Tibial nerve (tissue), 3 donors: ENCODE measurements around a stretch of chr2.

GRCh38 chr2:75521506-75521907 lies 39.2 kb downstream of the EVA1A start:
- PRO-cap: no peak
- RAMPAGE, long total RNA, 3 experiments: no peak in any of the 3 experiments

DNA sequence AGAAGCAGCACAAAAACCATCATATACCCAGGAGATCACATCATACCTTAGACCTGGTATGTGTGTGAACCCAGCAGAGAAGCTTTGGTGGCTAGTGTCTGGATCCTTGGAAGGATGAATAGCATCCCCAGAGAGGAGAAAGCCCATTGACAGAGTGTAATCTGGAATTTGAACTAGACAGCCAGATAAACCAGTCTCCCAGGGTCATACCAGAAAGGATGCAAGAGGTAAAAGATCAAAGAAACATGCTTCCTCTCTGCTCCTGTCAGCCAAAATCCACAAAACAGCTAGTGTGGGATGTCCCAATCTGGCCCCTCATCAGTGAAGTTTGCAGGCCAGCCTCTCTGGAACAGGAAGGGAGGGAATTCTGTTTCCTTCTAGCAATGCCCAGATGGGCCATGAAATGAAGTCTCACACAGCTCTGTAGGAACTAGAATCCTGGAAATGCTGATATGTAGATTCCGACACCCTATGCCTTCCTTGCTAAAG lies 38.2 kb downstream of the EVA1A start:
- PRO-cap: no peak
- RAMPAGE, long total RNA, 3 experiments: no peak in any of the 3 experiments

DNA sequence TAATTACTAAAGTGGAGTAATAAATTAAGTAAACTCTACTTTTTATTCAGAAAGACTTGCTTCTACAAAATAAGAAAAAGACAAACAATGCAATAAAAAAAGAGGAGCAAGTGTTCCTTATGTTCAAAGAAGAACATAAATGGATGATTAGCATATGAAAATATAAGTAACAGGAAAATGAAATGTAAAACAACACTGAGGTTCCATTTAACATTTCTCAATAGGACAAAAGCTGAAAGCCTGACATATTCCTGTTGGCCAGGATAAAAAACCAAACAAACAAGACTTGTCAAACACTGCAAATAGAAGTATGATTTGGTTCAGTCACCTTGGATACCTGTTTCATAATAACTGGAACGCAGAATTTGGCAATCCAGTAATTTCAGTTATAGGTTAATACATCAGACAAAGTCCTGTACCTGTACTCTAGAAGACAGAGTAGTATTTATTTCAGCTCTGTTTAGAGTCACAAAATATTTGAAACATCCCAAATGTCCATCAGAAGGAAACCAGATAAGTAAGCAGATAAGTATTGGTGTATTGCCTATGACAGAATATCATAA lies 16.5 kb upstream of the EVA1A start:
- PRO-cap: no peak
- RAMPAGE, long total RNA, 3 experiments: no peak in any of the 3 experiments

- PRO-cap: no peak
- RAMPAGE, long total RNA, 3 experiments: no peak in any of the 3 experiments
These were observed 210.4 kb upstream of the GCFC2 start for GRCh38 chr2:75920858-75921713.

DNA sequence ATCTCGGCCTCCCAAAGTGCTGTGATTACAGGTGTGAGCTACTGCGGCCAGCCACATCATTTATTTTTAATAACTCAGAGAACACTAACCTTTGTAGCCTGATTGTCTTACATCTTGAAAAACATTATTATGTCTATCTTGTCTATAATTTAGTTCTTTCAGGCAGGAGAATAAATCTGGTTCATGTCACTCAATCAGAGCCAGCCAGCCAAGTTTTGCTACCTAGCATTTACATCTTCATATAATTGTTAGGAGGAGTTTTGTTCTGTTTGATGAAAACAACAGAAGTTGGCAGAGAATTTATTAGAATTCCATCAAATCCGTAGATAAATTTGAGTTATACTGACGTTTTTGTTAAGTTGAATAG lies 360.3 kb upstream of the REG3G start:
- PRO-cap: no peak
- RAMPAGE, long total RNA, 3 experiments: no peak in any of the 3 experiments

DNA sequence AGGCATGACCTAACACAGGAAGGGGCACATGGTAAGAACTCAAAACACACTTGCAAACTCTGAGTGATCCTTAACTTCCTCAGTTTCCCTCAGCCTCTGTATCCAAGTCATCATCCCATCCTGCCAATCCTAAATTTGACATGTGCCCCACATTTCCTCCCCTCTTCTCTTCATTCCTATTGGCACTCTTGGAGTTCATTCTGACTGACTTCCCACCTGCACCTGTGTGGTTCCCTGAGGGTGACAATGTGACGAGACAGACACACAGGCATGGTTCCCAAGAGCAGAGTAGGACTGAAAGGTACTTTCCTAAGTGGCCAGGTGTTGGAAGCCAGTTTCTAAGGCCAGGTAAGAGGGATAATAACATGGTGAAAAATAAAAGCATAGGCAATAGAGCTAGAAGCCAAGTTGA lies 24.3 kb upstream of the REG3G start:
- PRO-cap: no peak
- RAMPAGE, long total RNA, 3 experiments: no peak in any of the 3 experiments

DNA sequence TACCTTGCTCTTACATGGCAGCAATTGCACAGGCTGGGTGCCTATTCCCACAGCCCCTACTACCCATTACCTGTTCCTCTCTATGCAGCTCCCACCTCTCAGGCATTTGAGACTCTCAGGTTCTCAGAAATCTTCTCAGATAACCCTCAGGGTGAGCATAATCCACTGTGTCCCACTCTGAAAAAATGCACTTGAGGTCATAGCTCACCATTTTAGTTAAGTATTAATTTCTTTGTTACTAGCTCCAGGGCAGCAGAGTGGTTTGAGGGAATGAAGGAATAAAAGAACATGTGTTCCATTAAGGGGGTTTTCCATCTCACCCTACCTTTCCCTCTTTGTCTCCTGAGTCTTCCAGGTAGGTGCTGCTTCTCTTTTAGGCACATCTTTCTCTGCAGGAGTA lies 111.0 kb upstream of the REG3A start:
- PRO-cap: no peak
- RAMPAGE, long total RNA, 3 experiments: no peak in any of the 3 experiments

DNA sequence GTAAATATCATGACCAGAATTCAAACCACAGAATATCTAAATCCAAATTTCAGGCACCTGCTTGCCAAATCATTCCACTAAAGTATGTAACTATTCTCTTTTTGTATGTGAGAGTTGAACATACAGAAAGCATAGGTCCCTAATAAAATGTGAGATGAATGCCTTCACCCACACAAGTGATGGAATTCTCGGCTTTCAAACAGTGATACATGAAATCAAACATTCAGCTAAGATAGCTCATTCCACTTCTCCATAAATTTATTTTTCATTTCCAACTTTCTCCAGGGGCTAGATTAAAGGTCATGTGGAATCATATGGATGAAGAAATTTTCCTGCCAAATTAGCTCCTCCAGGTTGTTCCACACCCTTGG lies 721.6 kb downstream of the SUCLG1 start:
- PRO-cap: no peak
- RAMPAGE, long total RNA, 3 experiments: no peak in any of the 3 experiments

DNA sequence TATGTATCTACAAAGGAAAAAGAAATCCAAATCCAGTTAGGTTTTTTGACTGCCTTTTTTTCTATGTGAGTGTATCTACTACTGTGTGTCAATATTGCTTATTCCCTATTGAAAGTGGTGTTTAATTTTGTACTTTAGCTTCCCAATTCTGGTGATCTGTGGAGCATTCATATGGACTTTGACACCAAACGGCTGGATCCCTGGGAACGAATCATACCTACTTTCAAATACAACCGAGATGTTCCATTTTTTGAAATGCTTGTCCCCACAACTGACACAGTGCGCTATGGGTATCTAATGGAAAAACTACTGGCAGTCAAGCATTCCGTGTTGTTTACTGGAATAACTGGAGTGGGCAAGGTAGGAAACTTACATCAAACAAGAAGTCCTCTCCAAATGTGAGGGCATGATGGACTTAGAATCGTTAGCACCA lies 152.9 kb downstream of the DNAH6 start:
- PRO-cap: no peak
- RAMPAGE, long total RNA, 3 experiments: no peak in any of the 3 experiments

DNA sequence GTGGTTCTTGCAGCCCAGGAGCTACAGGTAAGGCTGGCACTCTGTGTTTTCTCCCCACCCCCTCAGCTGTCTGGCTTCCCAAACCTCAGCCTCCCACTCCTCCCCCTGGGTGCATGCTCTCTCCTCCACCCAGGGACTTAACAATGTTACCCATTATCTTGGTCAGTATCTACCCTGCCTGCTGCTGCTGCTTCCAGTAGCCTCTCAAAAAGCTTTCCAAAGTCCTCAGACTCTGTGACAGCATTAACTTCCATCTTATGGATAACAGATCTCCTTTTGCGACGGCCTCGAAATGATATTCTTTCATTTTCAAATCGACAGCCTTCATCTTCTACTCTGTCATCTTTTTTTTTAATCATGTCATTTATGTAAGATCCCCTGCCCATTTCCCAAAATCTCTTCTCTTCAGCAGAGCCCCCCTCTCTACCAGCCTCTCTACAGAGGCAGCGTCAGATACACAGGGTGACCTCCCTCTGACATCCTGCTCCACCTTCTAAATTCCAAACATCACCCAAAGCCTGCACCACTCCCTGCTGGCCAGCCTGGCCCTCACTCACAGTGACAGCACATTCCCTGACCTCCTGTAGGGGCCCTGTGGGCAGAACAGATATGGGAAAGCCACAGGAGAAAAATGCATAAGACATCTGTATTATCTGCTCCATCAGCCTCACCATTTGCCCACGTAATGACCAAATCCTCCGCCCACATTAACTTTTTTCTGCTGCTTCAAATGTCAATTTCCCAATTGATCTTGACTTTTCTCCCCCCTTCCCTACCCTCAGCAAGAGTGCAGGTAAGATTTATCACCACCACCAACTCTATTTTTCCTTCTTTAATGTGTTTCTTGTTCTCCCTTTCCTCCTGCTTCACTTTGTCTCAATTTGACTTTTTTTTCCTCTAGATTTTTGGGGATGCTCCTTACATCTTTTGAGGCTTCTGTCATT lies 40.7 kb downstream of the TRABD2A start:
- PRO-cap: no peak
- RAMPAGE, long total RNA, 3 experiments: no peak in any of the 3 experiments

DNA sequence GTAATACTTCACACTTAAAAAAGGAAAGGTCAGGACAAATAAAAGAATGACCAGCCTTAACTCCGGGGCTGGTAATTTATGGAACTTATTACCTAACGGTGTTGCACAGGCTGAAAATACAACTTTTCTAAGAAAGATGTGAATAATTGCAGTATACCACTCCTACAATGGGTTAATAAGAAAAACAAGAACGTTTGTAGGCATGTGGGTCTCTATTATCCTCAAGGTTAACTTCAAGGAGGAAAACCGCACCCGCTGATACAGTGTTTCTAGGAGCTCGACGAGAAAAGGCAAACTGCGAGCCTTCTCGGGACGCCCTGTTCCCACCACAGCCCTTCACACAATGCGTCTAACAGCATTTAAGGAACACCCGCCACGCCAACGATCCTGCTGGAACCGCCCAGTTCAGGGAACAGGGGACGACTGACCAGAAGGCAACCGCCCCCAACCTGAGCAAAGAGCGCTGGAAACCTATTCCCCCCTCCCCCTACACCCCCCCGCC lies 825 bp upstream of the TMSB10 start:
- PRO-cap: bidirectional peak, plus-strand start at position 403 of the sequence, minus-strand start at position 345 of the sequence
- RAMPAGE, long total RNA, 3 experiments: no peak in any of the 3 experiments

GRCh38 chr2:84971316-84971537 lies 266 bp downstream of the KCMF1 start:
- PRO-cap: no peak
- RAMPAGE, long total RNA, 3 experiments: no peak in any of the 3 experiments

DNA sequence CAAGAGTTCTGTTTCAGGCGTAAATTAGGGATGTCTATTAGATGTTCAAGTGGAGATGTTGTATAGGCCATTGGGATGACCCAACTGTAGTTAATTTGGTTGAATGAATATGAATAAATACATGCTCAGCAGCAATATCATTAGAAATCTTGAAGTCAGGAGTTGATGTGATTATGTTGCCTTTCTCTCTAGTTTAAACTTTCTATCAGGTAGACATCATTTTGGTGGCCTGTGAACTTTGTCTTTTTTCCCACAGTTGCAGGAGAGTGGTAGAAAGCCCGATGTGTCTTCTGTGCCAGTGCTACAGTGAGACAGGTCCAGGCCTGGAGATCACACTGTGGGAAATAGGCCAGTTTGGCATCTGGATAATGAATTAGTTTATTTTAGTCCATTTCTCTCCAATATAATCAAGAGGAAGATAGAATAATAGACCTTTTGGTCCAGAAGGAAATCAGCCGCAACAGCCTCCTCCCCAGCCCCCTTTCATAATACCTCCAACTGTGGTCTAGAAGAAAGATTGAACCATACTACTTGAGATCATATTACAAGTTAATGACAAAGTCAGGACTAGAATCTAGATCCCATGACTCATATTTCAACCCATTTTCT lies 20.4 kb downstream of the KCMF1 start:
- PRO-cap: no peak
- RAMPAGE, long total RNA, 3 experiments: no peak in any of the 3 experiments

GRCh38 chr2:85049287-85049895 lies 78.4 kb downstream of the KCMF1 start:
- PRO-cap: no peak
- RAMPAGE, long total RNA, 3 experiments: no peak in any of the 3 experiments

DNA sequence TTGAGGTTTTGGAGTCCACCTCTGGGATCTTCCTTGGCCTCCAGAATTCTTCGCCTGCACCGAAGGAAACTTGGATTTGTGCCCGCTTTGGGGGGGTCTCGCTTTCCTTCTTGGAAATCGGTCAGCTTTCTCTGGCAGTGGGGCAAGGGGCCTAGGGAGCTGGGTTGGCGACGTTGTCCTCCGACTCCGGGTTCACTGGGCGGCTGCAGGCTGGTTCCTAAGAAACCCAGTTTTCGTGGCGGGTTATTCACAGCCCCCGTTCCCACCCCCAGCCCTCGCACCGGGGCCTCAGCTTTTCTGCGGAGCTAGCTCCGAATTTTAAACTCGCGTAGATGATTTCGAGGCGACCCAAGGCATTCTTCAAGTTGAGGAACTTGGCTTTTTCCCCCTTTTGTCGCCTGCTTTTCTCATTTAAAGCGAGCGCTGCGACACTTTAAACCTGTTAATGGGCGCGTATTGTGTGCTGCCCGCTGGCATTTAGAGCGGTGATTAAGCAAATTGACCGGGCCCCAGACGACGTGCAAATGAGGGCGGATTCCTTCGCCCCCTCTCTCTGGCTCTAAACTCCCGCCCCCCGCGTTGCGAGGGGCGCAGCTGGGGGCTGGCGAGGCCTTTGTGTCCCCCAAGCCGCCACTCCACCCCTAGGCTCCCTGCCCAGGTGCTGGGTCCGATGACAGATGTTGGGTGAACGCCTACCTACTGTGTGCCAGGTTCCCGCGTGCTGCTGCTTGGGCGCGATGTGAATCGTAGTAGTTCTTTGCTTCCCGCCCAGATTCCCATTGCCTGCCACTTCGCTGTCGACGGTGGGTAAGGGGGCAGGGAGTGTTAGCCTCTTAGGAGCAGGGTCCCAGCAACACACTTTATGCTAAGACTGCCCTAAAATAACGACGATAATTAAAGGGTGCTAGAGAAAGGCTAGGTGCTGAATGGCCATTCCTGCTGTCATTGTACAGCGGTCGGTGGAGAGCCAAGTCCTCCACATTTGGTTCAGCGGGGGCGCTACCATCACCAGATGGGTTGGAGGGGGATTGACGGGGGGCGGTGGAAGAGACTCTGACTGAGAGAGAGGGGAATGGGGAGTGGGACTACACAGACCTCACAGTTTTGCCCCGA lies 1.8 kb downstream of the TCF7L1 start:
- PRO-cap: no peak
- RAMPAGE, long total RNA, 3 experiments: no peak in any of the 3 experiments

DNA sequence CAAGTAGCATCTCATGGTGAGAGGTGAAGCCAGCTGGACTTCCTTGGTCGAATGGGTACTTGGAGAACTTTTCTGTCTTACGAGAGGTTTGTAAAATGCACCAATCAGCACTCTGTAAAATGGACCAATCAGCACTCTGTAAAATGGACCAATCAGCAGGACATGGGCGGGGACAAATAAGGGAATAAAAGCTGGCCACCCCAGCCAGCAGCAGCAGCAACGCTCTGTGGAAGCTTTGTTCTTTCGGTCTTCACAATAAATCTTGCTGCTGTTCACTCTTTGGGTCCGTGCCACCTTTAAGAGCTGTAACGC lies 21.9 kb downstream of the TCF7L1 start:
- PRO-cap: no peak
- RAMPAGE, long total RNA, 3 experiments: no peak in any of the 3 experiments

GRCh38 chr2:85315838-85316348 lies 11.9 kb downstream of the TGOLN2 start:
- PRO-cap: no peak
- RAMPAGE, long total RNA, 3 experiments: no peak in any of the 3 experiments

DNA sequence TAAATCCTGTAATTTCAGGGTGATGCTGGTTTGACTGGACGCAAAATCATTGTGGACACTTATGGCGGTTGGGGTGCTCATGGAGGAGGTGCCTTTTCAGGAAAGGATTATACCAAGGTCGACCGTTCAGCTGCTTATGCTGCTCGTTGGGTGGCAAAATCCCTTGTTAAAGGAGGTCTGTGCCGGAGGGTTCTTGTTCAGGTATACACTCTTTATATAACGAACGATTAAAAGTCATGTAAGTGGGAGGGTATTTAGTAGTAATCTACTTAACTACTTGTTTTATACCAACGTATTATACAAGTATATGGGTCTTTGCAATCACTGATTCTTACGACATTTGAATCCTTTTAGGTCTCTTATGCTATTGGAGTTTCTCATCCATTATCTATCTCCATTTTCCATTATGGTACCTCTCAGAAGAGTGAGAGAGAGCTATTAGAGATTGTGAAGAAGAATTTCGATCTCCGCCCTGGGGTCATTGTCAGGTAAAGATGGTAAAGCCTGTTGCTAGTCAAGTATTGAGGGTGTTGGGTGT lies 3.6 kb downstream of the MAT2A start:
- PRO-cap: no peak
- RAMPAGE, long total RNA, 3 experiments: no peak in any of the 3 experiments

DNA sequence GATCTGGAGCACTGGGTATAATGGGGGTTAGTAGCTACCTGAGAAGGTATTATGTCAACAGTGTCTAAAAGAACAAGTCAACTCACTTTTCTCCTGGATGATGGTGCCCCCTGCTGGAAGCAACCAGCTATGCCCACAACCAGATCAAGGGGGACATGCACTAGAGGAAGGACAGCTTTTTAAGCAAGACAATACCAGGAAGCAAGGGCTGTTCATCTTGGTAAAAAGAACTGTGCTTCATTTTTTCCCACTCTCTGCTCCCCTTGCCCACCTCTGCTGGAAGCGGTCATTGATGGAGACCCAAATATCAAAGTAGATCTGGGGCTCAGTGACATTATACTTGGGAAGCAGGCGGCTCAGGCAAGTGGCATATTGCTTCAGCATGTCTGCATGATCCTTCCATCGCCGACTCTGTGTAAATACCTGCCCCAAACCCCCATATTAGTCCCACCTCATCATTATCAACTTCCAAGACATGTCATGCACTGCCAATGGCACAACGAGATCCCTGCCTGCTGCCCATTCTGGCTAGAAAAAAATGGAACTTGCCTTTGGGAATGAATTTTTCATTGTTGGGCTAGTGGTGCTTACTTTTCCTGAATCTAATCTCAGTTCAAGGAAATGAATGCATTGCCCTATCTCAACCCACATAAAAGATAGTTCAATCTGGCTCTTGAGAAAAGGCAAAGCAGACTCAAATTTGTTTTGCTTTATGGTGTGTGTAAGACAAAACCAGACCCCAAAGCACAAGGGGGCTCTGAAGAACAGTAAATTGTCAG lies 9.0 kb downstream of the GGCX start:
- PRO-cap: no peak
- RAMPAGE, long total RNA, 3 experiments: no peak in any of the 3 experiments

DNA sequence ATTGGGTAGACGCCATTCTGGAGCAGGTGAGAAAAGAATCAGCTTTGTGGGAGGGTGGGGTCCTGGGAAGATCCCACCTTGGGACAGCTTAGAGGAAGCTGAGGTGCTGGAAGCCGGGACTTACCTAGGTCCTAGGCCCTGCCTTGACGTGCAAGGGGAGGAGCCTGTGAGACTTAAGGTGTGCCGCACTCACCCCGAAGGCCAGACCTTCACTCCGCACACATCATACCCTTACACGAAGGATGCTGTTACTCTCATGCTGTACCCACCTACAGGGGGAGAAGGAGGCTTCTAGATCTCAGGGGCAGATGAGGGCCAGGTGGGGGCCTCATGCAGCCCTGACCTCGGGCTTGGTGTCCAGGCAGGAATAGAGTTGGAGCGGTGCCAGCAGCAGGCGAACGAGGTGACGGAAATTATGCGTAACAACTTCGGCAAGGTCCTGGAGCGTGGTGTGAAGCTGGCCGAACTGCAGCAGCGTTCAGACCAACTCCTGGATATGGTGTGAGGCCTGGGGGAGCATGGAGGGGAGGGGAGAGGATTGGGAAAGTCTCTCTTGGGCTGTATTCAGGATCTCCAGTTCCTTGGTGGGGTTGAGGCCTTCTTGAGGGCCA lies 4.1 kb upstream of the RNF181 start:
- PRO-cap: no peak
- RAMPAGE, long total RNA, 3 experiments: no peak in any of the 3 experiments